Esophagus squamous epithelium (tissue), 4 donors: Measurements from ENCODE around the gene TP63.

DNA sequence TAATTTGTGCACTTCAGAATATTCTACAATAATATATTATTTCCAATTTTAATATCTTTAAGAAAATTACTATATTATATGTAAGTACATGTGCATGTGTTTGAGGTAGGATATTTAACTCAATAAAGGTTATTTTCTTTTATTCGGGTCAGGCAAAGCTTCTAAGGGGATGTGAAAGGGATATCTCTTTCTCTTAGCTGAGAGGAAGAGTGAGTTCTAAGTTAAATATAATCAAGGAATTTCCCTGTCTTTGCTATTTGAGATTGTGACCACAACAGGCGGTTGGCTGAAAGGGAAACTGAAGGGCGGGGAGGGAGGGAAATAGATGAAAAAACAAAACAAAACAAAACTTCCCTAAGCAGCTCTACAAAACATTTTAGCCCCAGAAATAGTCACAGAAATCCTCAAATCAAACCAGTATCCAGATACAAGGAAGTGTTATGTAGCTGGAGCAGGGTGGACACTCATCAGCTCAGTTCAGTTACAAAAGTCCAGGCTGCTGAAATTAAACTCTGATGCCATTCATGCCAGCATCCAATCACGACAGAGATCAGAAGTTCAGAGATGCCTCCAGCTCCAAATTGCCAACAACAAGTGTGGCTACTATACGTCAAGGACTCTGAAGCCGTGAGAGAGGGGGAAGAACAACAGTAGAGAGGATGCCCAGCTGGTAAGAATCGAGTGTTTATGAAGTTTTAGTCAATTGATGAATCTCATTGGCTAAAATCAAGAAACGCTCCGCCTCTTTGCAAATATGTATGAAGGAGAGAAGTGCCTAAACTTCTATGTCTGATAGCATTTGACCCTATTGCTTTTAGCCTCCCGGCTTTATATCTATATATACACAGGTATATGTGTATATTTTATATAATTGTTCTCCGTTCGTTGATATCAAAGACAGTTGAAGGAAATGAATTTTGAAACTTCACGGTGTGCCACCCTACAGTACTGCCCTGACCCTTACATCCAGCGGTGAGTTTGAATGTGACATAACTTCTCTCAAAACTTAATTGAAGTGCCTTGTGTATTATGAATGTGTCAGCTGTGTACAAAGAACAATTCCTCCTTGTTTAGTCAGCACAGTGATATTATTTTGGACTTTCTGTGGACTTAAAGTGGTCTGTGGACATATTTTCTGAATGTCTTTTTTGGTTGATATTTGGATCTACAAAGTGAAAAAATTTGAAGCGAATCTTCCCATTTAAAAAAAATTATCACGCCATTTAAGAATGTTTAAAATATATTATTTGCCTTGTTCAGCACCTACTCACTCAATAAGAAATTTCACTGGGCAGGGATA, at the start of gene TP63:
Gene TP63 (plus strand): TSS at position 784 of the 1,300 bp plus-strand sequence.
- PRO-cap = no peak
- RAMPAGE, long total RNA, 4 experiments = no peak in any of the 4 experiments

DNA sequence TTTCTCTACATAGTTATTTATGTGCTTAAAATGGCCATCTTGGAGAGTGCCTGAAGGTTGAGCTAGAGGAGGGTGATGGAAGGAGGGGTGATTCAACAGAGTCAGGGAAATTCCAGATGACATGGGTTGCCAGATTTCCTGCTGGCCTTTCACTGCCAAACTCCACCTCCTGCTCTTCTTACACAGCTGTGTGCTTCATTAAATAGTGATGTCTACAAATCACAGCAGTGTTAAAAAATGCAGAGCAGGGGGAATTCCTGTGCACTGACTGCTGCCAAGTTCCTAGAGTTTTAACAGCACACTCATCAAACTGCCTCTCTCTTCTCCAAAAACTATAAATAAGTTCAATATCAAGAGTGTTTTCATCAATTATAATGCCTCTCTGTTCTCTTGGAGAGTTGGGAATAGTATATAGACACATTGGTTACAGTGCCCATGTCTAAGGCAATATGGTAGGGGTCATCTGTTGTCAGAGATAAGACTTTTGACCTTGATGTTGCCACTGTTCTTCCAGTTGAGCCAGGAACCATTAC, 79.5 kb downstream of the TP63 start:
- PRO-cap = bidirectional peak, plus-strand start at position 227 of the sequence, minus-strand start at position 94 of the sequence
- RAMPAGE, long total RNA, 4 experiments = no peak in any of the 4 experiments

- PRO-cap = bidirectional peak, plus-strand start at chr3:189843409, minus-strand start at chr3:189843316
- RAMPAGE, long total RNA, 4 experiments = no peak in any of the 4 experiments
Measured at GRCh38 chr3:189843011-189843713, 212.0 kb downstream of the TP63 start.

- PRO-cap = no peak
- RAMPAGE, long total RNA, 4 experiments = no peak in any of the 4 experiments
Measured at GRCh38 chr3:190108760-190109088, 12.0 kb downstream of the P3H2 start.

DNA sequence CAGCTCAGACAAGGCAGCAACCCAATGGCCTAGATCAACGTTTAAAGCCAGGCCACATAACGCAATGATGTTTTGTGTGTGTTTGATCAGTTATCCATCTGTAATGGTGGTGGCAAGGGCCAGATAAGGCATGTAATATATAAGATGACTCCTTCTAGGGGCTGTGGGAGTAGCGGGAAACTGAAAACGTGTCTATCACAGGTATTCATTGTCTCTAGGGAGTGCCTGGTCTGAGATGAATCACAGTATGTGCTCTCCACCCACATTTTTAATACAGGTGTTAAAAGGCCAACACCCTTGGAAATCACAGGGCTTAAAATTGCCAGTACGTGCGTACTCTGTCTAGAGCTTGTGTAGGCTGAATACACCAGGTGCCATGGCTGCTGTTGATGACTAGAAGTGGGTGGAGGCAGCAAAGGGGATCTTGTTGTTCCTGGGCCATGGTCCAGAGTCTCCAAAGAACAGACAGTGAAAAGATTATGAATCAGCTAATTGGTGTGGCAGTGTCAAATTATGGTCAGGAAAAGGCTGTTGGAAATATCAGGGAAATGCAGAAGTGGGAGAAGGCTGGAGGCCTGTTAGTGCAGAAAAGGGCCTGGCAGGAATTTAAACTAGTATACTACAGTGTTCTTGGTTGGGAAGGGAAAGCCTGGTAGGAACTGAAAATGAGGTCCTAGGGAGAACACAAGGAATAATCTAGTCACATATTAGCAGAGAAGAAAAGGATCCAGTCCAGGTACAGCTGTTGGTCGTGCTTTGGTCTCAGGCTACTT, 35.1 kb upstream of the P3H2 start:
- PRO-cap = bidirectional peak, plus-strand start at position 480 of the sequence, minus-strand start at position 174 of the sequence; unidirectional peak, plus-strand start at position 531 of the sequence
- RAMPAGE, long total RNA, 4 experiments = no peak in any of the 4 experiments

GRCh38 chr3:190533258-190534005, 19.5 kb downstream of the IL1RAP start:
- PRO-cap = bidirectional peak, plus-strand start at chr3:190533907, minus-strand start at chr3:190533634
- RAMPAGE, long total RNA, 4 experiments = no peak in any of the 4 experiments

DNA sequence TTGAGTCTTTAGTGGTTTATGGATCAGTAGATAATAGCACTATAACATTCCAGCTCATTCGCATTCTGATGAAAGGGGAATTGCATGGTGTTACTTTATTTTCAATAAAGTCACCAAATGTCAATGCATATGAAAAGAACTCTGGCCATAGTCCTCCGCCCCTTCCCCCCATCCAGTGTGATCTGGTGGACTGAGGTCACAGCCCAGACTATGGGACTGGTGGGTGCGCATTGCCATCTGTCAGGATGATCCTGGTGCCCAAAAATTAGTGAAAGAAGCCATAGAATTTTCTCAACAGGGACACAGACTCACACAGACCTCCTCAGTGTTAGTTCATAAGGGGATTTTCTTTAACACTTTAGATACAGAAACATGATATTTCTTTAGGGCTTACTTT, 33.2 kb downstream of the IL1RAP start:
- PRO-cap = no peak
- RAMPAGE, long total RNA, 4 experiments = no peak in any of the 4 experiments

GRCh38 chr3:190575448-190575933, 61.6 kb downstream of the IL1RAP start:
- PRO-cap = no peak
- RAMPAGE, long total RNA, 4 experiments = no peak in any of the 4 experiments

GRCh38 chr3:191316334-191316678, 12.9 kb upstream of the CCDC50 start:
- PRO-cap = no peak
- RAMPAGE, long total RNA, 4 experiments = no peak in any of the 4 experiments

GRCh38 chr3:192063364-192063977, 602.5 kb downstream of the PYDC2 start:
- PRO-cap = unidirectional peak, minus-strand start at chr3:192063648; bidirectional peak, plus-strand start at chr3:192063798, minus-strand start at chr3:192063648
- RAMPAGE, long total RNA, 4 experiments = no peak in any of the 4 experiments

DNA sequence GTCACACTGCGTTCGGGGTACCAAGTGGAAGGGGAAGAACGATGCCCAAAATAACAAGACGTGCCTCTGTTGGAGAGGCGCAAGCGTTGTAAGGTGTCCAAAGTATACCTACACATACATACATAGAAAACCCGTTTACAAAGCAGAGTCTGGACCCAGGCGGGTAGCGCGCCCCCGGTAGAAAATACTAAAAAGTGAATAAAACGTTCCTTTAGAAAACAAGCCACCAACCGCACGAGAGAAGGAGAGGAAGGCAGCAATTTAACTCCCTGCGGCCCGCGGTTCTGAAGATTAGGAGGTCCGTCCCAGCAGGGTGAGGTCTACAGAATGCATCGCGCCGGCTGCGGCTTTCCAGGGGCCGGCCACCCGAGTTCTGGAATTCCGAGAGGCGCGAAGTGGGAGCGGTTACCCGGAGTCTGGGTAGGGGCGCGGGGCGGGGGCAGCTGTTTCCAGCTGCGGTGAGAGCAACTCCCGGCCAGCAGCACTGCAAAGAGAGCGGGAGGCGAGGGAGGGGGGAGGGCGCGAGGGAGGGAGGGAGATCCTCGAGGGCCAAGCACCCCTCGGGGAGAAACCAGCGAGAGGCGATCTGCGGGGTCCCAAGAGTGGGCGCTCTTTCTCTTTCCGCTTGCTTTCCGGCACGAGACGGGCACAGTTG, 318.6 kb downstream of the FGF12 start:
- PRO-cap = no peak
- RAMPAGE, long total RNA, 4 experiments = no peak in any of the 4 experiments

DNA sequence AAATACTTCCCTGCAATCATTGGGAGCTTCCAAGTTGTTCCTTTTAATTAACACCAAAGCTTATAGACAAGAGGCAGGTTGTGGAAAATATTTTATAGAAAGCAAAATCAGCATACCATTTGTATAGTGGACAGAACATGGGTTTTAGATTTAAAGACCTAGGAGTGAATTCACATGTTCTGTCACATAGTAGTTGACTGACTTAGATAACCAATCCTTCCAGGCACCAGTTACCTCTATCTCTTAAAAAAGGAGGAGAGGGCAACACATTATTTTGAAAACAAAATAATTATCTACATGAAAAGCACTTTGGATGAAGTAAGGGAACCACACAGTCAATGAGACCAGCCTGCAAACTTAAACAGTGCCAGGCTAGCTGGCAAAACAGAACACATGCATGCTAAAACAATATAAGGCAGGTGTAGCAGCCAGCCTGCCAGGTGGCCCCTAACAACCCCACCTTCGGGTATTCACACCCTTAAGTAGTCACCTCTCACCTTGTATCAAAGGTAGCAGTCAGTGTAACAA, 76.7 kb downstream of the MB21D2 start:
- PRO-cap = unidirectional peak, plus-strand start at position 247 of the sequence
- RAMPAGE, long total RNA, 4 experiments = no peak in any of the 4 experiments

DNA sequence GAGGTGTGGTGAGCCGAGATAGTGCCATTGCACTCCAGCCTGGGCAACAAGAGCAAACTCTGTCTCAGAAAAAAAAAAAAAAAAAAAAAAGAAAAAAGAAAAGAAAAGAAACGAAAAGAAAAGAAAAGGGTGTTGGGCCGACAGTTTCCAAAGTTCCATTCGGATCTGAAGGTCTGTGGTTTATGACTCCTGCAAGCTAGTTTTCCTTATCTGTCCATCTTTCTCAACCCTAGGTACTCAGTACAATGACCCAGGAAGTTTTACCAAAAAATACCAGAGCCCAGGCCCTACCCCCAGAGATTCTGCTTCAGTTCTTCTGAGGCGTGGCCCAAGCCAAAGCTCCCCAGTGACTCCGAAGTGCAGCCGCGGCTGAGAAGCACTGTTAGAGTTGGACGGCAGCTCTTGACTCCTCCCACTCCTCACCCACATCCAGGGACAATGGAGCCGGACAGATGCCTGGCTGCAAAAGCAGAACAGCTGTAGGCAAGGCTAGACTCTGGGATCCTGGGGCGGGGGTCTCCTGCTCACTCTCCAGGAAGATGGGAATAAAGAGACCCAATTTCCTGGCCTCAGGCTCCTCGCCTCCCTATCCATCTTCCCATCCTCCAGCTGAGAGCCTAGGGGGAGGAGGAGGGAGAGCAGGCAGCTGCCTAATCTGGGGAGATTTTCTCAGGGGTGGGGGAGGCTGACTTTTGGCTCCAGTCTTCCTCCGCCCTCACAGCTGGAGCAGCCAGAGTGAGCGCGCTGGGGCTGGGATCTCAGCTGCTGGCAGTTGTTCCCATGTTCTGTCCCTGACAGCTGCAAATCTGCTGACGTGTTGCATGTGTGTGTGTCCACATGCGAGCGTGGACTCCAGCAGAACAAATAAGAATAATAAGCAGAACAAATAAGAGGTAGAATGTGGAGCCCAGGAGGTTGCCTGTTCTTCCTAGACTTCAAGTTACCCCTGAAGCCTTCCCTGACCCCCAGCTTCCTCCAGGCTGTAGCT, 223.7 kb downstream of the OPA1 start:
- PRO-cap = no peak
- RAMPAGE, long total RNA, 4 experiments = no peak in any of the 4 experiments

- PRO-cap = no peak
- RAMPAGE, long total RNA, 4 experiments = no peak in any of the 4 experiments
Measured at GRCh38 chr3:193843525-193844535, 250.8 kb downstream of the OPA1 start.

DNA sequence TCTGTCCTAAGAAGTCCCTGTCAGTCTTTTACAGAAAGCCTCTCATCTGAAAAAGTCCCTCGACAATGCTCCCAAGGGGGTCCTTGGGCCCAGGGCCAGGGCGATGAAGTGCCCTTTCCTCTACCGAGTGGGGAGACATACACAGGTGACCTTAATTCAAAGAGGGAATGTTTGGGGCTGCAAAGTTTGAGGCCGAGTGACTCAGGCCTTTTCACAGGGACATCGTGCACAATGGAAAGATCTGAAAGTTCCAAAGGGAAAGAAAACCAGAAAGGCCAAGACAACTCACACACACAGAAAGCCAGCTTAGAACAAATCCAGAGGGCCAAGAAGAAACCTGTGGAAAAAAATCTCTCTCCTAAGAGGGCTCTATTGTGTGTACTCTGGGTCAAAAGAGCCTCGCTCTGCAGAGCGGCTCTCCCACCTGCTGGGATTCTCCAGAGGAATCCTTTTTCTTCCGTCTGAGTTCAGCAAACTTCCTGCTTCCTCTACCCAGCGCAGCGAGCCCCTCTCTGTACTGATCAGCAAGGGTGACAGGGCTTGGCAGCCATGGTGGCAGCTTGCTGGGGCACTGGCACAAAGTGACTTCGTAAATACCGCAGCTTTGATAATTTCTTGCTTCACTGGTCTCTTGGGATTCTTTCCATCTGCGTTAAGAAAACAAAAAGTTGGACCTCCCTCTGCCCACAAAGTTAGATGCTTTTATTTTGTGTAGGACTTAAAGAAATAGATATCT, 259.1 kb downstream of the OPA1 start:
- PRO-cap = no peak
- RAMPAGE, long total RNA, 4 experiments = no peak in any of the 4 experiments

GRCh38 chr3:193895180-193895483, 240.8 kb upstream of the HES1 start:
- PRO-cap = unidirectional peak, minus-strand start at chr3:193895396
- RAMPAGE, long total RNA, 4 experiments = no peak in any of the 4 experiments

DNA sequence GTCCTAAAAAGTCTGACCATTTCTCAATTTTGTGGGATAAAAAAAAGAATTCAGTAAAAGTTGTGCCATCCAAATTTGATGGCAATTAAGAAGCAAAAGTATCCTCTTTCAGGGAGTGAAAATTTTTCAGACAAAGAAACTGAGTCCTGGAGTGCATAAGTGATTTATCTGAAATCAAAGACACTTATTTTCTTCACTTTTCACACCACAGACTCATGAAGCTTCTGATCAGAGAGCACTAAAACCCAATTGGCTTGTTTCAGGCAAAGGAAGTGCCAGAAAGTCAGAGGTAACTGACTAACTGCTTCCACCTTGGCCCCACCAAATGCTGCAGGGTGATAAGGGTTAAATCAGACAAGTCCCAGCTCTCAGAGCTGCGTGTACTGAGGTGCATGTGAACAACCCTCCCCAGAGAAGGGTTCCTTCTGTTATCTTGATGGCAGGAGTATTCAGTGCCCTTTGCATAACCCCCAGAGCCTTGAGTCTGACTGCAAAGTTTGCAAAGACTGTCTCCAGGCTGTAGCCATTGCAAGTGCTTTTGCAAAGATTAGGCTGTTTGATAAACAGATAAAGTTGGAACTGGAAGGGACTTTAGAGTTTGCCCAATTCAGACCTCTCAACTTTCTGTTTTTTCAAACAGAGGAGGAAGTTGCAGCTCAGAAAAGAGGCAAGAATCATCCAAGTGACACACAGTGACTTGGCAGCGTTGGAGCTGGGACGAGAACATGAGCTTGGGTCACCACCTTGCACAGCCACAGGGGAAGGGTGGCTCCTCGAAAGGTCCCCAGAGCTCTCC, 225.1 kb upstream of the HES1 start:
- PRO-cap = no peak
- RAMPAGE, long total RNA, 4 experiments = no peak in any of the 4 experiments

GRCh38 chr3:193982129-193982696, 153.7 kb upstream of the HES1 start:
- PRO-cap = no peak
- RAMPAGE, long total RNA, 4 experiments = start-site peak on the minus strand in 1 of 4 experiments, at chr3:193982384-193982406 at its widest, 6 reads per replicate

- PRO-cap = unidirectional peak, plus-strand start at chr3:194069673
- RAMPAGE, long total RNA, 4 experiments = no peak in any of the 4 experiments
Measured at GRCh38 chr3:194069274-194069750, 66.6 kb upstream of the HES1 start.

DNA sequence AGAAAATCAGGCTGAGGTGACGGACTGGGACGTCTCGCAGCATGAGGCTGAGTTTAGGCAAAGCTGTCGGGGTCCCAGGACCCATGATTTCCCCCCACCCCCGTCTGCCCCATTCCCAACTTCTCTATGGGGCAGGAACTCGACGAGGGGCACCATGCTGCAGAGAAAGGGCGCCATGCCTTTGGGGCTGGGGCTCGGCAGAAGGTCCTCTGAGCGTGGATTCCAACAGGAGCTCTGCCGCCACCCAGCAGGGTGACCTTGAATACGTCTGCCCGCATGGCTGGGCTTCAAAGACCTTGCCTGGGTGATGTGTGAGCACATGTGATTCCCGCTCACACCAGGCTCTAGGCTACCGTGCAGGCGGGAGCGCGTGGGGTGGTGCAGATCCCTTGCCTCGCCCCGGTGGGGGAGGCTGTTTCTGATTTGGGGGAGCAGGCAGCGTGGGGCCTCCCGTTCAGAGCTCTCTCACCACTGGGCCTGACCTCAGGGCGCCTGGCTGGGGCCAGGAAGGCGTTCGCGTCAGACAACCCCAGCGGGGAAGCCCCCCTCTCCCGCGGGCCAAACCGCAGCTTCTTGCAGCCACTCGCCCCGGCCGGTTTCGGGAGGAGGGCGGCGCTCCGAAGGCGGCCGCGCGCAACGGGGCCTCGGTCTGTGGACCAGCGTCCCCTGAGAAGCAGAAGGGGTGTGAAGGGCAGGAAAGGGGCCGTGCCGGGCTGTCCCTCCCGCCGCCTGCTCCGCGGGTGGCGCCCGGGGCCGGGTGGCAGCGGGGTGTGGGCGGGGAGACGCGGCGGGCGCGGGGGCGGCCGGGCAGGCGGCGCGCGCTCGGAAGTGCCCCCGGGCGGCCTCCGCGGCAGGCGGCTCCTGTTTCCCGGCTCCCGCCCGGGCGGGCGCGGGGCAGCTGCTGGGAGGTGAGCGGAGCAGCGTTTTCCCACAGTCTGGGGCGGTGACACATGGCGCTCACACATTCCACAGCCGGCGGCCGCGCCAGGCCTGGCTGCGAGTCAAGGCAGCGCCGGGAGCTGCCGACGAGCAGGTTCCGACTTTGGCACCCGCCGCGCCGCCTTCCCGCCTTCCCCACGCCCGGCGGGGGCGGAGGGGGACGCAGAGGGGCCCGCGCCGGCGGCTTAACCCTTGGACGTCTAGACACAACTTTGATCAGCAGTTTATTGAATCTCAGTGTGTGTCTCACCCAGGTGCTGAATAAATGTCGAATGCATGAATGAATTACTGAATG, 65.2 kb upstream of the HES1 start:
- PRO-cap = bidirectional peak, plus-strand start at position 381 of the sequence, minus-strand start at position 236 of the sequence; bidirectional peak, plus-strand start at position 676 of the sequence, minus-strand start at position 479 of the sequence; bidirectional peak, plus-strand start at position 933 of the sequence, minus-strand start at position 900 of the sequence
- RAMPAGE, long total RNA, 4 experiments = no peak in any of the 4 experiments